Metanephros (tissue), 2 donors: ENCODE measurements around the gene SERBP1.

DNA sequence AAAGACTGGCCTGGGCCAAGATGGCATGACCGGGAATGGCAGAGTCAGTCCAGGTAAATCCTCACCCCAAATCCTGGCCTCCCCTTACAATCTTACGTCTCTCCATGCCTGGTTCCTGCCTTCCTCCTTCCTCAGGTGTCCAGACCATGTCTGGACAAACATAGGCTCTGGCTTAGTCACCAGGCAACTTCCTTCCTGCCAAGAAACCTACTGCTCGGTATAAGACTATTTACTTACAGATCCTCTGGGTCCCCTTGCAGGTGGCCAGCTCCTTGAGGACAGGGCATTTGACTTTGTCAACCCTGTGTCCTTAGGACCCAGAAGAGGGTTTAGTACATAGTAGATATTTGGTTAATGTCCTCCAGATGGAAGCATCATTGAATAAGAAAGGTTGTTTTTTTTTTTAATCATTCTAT, 69.3 kb upstream of the ROR1 start:
- RAMPAGE, long total RNA: no peak

DNA sequence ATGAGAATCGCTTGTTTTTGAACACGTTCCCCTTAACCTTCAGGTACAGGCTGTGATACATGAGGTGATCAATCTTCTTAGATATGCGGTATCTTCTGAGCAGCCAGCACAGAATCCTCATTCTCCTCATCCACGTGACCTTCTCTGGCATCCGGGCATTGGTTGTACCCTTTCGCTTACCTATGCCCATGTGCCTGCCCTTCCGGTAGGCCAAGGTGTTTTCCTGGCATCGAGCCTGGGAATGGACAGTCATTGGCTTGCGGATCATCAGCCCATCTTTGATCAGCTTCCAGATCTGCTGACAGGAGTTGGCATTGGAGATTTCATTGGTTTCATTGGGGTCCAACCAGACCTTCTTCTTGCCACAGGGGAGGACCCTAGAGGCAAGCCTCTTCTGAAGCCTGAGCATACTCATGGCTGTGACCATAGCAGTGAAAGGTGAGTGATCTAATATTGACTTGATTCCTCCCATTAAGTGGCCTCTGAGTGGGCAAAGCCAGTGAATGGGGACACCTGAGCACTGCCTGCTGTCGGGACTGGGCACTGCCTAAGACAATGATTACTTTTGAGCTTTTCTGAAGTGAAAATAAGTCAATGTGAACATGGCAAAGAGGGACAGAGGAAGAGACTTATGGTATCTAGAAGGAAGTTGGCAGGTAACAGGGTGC, 15.2 kb downstream of the ROR1 start:
- RAMPAGE, long total RNA: no peak

- RAMPAGE, long total RNA: no peak
Measured at GRCh38 chr1:63816929-63817507, 43.2 kb downstream of the ROR1 start.

DNA sequence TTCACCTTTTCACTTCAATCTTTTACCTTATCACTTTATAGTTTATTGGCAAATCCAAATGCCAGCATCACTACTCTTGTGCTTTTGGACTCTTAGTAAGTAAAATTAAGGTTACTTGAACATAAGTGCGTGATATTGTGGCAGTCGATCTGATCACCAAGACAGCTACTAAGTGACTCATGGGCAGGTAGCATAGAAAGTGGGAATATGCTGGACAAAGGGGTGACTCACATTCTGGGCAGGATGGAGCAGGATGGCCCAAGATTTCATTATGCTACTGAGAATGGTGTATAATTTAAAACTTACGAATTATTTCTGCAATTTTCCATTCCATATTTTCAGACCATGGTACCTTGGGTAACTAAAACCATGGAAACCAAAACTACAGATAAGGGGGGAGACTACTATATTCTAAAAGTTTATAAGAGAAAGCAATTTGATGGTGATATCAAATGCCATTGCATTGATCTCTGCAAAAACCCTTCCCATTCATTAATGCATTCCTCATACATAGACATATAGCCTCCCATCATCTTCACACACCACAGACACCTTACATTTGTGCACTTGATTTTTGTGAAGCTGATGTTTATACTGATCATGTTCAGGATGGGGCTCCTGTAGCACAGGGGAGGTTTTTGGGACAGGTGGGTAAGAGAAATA, 120.3 kb downstream of the ROR1 start:
- RAMPAGE, long total RNA: no peak

- RAMPAGE, long total RNA: no peak
Measured at GRCh38 chr1:64083142-64083679, 120.2 kb upstream of the UBE2U start.

- RAMPAGE, long total RNA: no peak
Measured at GRCh38 chr1:64476017-64477067, 6.4 kb downstream of the CACHD1 start.

DNA sequence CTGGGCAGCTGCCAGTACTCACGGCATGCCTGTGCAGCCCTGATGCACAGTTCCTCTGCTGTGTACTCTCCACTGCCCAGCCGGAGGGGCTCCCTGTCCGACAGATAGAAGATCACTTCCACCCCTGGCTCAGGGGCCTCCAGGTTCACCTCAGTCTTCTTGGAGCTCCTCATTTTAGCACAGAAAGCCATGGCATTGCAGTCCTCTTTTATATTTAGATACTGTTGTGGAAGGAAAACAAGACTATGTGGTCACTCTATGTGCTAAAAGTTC, 83.2 kb downstream of the JAK1 start:
- RAMPAGE, long total RNA: no peak

DNA sequence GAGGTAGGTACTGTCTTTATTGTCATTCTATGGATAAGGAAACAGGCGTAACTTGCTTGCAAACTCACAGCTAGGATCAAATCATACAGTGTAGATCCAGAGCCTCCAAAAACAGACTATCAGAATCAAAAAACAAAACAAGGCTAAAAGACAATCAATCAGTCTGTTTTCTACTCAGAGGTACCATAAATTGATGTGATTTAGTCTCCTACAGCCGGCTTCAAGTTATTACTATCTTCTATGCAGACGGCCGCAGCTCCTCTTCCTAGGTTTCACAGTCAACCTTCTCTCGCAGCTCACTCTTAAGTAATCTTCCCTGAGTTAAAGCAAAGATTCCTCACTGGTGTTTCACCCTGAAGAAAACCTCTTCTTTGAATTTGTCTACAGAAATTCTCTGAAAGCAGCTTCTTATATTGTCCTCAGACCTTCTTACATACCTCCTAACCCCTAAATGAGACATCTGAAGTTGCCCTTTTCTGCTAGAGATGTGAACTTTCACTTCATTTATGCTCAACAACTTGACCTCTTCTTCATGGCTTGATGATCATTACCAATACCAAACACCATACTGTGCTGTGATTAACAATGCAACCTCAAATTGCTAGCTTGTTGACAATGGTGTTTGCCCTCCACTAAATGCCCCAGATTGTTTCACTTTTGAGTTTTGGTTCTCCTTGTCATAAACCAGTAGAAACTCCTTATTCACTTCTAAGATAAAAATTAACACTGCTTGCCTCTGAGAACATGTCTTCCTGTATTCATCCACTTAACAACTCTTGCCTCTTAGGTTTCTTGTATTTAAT, 5.8 kb downstream of the JAK1 start:
- RAMPAGE, long total RNA: no peak

DNA sequence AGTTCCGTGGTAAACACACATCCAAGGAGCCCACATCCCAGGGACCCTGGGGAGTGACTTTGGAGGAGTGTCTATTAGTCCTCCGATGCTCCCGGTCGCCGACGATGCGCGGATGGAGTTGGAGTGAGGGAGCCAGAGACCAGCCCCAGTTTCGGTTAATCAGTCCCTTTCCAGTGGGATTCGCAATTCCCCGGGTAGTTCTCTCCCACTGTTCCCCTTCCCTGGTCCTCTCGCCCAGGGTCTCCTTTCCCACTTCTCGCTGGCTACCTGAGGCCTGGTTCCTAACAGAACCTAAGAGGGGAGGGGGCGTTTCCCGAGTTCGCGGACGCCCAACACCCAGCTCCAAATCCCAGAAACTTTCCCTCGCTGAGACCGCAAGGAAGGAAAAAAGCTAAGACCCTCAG, 881 bp downstream of the JAK1 start:
- RAMPAGE, long total RNA: no peak

DNA sequence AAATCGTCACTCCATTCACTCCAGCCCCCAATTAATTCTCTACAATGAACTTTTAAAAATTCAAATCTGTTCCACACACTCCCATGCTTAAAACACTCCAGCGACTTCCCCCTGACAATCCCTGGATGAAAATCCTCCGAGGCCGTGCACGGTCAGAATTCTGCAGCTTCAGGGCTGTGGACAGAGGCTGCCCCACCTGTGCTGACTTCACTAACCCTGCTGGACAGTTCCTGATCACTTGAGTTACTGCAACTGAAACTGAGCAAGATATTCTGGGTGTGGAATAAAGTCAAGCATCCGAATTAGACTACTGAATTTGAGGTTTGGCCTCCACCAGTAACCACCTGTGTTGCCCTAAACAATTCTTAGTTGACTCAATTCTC, 1.0 kb upstream of the JAK1 start:
- RAMPAGE, long total RNA: no peak

DNA sequence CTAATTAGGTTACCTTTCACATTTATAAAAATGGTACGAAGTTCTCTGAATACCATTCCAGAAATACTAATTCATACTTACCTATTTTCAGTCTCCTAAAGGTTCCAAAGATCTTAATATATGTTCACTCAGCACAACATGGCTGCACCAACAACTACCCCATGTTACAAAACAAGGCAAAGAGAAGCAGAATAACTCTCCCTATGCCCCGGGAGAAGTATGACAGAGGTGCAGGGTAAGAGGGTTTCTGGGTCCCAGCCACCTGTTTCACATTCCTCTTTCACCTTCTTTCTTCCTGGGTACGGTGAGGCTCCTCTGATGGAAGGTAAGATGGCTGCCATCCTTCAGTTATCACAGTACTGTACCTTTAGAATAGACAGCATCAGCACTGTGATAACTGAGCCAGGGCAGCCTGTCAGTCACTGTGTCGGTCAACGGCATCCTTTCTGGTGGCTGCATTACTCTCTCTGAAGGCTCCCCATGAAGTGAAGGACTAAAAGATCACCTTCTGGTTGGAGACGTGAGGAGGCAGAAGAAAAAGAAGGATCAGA, 89.8 kb upstream of the AK4 start:
- RAMPAGE, long total RNA: no peak

- RAMPAGE, long total RNA: no peak
Measured at GRCh38 chr1:65428203-65428783, 7.8 kb downstream of the LEPR start.

GRCh38 chr1:65429790-65430393, 9.4 kb downstream of the LEPR start:
- RAMPAGE, long total RNA: no peak

DNA sequence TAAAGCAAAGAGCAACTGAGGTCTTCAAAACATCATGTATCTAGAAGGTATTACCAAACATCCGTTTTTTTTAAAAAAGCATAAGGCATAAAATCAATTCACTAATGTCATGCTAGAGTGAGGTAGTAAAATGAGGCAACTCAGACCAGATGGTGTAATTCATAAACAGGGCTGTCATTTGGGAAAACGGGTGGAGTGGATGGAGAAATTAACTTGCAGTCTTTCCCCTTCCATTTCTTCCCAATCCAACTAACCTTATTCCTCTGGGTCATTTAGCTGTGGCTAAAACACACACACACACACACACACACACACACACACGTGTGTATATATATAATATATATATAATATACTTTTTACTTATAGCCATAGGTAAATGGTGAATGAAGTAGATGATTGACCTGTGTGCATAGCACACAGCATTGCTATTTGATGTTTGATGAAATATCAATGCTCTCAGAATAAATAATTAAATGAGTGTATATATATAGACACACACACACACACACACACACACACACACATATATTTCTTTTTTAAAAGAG, 51.7 kb downstream of the LEPR start:
- RAMPAGE, long total RNA: no peak

DNA sequence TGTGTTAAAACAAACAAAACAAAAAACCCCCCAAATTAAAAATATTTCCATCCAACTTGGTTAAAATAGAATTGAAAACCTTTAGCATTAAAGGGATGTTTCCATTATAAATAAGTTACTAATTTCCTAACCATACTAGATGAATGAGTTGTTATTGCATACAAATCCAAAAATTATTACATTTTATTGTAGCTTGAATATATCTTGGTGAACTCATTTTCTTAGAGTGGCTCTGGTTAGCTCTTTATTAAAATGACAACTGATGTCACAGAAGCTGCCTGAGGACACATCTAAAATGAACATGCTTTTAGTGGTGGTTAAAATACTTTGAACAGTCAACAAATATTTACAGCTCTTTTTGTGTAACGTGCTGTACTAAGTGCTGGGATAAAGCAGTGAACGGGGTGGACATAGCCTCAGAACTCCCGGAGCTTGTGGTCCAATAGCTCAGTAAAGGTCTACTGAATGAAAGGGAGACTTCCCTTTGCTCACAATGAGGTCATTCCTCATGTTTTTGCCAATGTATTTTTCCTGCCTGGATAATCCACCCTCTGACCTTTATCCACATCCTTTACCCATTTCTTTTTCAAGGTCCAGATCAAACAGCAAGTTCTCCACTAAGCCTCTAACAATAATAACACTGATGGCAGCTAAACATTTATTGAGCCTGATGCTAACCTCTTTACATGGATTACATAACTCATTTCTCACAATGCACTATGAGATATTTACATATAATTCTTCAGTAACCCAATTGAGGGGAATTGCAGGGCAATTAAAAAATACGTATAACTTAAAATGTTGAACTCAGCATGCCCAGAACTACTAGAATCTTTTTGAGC, 55.8 kb downstream of the LEPR start:
- RAMPAGE, long total RNA: no peak

- RAMPAGE, long total RNA: no peak
Measured at GRCh38 chr1:66330179-66331214, 203.5 kb upstream of the SGIP1 start.

- RAMPAGE, long total RNA: no peak
Measured at GRCh38 chr1:66333463-66334215, 200.3 kb upstream of the SGIP1 start.

DNA sequence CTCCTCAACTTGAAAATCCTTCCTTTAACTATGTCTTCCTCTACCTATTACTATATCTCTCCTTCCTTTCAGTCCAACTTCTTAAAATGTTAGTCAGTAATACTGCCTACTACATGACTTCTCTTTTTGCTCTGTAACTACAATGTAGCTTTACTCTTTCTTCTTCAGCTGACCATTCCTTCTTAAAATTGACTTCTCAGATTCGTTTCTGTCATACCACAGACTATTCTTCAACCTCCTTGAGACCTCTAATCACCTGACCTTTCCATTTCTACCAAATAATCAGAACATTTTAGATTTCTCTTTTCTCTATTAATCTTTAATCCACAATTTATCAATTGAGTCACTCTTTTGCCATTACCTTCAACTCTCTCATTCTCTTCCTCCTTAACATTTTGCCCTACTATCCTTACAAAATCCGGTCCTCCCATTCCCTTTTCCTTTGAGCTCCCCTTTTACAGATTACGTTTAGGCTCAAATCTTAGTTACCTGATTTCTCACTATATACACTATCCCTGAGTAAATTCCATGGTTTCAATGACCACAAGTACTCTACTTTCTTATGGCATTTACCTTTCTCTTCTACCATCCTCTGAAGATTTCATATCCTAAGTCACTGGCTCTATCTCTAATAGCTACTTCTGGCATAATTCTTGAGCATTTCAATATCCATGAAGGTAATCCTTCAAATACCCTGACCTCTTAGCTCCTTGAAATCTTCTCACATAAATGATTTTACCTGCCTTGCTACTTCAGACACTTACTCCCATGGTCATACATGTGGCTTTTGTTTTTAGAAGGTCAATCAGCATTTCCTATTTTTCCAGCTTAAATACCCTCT, 17.4 kb downstream of the DNAI4 start:
- RAMPAGE, long total RNA: no peak

GRCh38 chr1:67137566-67137846, 2.7 kb upstream of the C1orf141 start:
- RAMPAGE, long total RNA: no peak

GRCh38 chr1:67429948-67430983, at the start of gene SERBP1:
SERBP1 (minus strand) TSS chr1:67430402.
- RAMPAGE, long total RNA: start-site peak on the minus strand at chr1:67430332-67430402, 10,239 and 923 reads in 2 replicates